Hematopoietic multipotent progenitor cell (in vitro differentiated cells): ENCODE results near the genes MED26, TMEM38A, COLGALT1 and CCDC124.

GRCh38 chr19:16531566-16531805 is 10.8 kb downstream of the CHERP start:
- CAGE, long polyA plus RNA, result no peak

GRCh38 chr19:16569580-16570526 is 2.4 kb downstream of the SLC35E1 start:
- CAGE, long polyA plus RNA, result no peak

- CAGE, long polyA plus RNA, result no peak
Measured at GRCh38 chr19:16581988-16582680, 9.9 kb upstream of the SLC35E1 start.

DNA sequence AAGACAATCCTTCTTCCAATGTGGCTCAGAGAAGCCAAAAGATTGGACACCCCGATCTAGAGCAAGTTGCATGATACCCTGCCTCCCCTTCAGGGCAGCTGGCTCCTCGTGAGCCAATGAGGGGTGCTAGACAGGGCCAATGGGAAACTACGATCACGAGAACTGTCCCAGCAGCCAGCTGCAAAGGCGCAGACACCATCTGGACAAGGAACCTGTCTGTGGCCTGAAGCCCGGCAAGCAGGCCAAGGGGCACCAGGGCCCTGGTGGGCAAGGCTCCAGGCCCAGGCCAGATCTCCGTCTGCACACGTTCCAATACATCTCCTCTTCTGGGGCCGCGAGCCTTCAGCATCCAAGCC is 20.2 kb downstream of the MED26 start:
- CAGE, long polyA plus RNA, result no peak

GRCh38 chr19:16627615-16628320 is at the start of gene MED26:
MED26 (minus strand) TSS chr19:16628204.
- CAGE, long polyA plus RNA, result no peak

DNA sequence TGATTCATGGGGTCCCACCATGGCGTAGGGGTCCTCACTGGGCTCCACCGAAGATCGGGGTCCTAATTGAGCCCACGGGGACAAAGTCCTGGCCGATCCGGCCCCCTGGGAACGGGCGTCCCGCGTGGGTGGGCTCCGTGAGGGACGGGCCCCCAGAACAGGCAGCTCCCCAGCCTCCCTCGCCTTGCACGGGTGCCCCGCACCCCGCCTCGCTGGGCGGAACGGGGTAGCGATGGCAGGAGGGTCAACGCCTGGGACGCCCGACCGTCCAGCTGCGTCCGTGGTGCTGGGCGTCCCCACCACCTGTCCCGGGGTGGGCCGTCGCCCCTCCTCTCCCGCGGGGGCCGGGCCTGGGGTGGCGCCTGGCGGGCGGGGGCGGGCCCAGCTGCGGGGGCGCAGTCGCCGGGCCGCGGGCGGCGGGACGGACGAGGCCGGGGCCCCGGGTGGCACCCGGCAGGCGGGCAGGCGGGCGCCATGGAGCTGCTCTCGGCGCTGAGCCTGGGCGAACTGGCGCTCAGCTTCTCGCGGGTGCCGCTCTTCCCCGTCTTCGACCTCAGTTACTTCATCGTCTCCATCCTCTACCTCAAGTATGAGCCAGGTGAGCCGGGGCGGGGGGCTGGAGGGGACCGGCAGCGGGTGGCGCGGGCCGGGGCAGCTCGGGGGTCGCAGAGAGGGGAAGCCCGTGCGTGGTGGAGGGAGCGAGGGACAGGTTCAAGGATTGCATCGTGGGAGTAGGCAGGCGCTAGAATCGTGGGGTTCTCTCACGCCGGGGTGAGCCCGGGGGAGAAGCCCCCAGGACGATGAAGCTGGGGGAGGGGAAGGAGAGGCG is at the start of gene TMEM38A:
Gene TMEM38A (plus strand): TSS at position 396 of the 829 bp plus-strand sequence.
- CAGE, long polyA plus RNA, result no peak

GRCh38 chr19:16895787-16896753 is 7.3 kb downstream of the F2RL3 start:
- CAGE, long polyA plus RNA, result no peak

DNA sequence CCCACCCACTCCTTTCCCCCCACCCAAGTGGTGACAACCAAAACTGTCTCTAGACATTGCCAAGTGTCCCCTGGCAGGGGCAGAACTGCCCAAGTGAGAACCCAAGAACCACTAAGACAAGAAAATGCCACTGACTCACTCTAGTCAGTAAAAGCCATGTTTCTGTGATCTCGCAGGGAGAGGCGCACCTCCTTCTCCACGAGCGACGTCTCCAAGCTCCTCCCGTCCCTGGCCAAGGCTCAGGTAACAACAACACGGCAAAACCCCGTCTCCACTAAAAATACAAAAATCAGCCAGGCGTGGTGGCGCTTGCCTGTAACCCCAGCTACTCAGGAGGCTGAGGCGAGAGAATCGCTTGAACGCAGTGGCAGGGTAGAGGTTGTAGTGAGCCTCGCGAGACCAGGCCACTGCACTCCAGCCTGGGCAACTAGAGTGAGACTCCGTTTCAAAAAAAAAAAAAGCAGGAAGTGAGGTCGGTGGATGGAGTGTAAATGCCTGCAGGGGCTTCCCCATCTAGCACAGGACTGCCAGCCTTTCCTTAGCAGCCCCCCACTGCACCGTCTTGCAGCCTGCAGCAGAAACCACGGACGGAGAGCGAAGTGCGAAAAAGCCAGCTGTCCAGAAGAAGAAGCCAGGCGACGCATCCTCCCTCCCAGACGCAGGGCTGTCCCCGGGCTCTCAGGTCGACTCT is 17.4 kb upstream of the USE1 start:
- CAGE, long polyA plus RNA, result no peak

DNA sequence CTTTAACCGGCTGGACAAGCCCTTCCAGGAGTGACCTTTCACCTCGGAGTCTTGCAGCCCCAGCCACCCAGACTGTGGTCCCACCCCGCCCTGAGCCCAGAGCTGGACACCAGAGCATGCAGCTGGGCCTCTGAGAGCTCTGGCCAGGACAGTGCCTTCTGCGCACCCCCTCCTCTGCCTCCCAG is 1.1 kb upstream of the NR2F6 start:
- CAGE, long polyA plus RNA, result no peak

DNA sequence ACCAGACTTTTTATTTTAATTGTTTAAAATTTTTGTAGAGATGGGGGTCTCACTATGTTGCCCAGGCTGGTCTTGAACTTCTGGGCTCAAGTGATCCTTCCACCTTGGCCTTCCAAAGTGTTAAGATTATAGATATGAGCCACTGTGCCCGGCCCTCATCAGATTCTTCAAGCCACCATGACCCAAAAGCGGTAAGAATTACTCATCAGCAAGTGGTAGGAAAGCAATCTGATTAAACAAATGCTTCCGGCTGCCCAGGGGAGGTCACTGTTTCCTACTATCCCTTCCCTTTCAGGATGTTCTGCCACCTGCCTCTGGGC is 7.1 kb downstream of the ABHD8 start:
- CAGE, long polyA plus RNA, result no peak

DNA sequence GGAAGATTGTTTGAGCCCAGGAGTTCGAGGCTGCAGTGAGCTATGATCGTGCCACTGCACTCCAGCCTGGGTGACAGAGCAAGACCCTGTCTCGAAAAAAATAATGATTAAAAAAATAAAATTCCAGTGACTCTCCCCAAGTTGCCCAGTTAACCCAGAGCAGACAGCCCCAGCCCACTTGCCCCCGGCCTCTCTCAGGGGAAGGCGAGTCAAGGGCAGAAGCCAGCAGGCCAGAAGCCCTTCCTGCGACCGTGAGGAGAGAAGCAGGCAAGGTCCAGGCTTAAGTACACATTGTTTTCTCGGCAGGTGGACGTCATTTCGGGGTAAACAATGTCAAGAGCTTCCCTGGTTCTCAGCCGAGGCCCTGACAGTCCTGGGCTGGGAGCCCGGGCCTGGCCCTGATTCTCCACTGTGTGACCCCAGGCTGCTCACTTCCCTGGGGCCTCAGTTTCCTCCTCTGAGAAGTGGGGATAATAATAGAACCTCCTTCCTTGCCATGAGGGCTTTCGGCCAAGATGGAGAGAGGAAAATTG is 19.5 kb downstream of the PLVAP start:
- CAGE, long polyA plus RNA, result no peak

DNA sequence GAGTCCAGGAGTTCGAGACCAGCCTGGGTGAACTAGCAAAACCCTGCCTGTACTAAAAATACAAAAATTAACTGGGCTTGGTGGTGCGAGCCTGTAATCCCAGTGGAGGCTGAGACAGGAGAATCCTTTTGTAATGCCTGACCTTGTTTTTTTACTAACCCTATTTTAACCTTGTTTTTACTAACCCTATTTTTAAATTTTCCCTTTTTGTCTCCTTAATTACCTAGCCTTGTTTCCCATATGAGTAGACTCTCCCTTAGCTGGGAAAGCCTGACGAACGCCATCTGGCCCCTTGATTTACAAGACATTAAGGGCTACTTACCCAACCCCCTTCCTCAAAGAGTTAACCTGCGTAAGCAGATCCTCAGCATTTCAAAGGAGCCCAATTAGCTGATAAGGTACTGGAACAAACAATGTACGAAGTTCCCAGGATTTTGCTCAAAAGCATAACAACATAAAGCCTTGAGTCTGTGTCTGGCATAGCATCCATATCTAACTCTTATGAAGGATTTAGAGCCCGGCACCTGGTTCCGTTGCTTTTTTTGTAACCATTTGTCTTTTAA is 4.8 kb upstream of the MVB12A start:
- CAGE, long polyA plus RNA, result no peak

DNA sequence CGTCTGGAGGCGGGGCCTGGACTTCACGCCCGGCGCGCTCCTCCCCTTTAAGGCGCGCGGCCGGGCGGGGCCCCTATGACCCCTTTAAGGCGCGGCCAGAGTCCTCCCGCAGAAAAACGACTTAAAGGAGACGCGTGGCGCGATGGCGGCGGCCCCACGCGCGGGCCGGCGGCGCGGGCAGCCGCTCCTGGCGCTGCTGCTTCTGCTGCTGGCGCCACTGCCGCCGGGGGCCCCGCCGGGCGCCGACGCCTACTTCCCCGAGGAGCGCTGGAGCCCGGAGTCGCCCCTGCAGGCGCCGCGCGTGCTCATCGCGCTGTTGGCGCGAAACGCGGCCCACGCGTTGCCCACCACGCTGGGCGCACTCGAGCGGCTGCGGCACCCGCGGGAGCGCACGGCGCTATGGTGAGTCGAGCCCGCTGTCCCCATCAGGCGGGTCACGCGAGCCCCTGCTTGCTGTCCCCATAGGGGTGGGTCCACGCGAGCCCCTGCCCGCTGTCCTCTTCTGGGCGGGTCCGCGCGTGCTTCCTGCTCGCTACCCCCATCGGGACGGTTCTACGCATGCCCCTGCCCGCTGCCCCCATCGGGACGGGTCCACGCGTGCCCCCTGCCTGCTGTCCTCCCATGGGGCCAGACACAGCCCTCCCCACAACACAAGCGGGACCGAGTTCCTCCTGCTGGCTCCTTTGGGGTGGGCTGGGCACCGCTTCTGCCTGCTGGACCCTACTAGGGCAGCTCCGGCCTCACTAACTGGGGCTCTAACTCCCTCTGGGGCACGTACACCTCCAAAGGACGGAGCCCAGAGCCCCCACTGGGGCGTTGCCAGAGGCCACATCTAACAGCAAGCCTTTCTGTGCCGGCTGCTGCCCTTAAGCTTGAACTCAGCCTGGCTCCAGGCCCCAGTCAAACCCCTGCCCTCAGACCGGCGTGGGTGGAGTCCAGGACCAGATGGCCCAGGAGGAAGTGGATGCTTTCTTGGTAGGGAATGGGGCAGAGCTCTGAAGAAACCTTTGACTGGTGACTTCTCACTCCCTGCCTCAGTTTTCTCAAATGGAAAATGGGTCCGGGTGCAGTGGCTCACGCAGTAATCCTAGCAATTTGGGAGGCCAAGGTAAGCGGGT is at the start of gene COLGALT1:
Gene COLGALT1 (plus strand): TSS at position 78 of the 1,118 bp plus-strand sequence.
- CAGE, long polyA plus RNA, result no peak

DNA sequence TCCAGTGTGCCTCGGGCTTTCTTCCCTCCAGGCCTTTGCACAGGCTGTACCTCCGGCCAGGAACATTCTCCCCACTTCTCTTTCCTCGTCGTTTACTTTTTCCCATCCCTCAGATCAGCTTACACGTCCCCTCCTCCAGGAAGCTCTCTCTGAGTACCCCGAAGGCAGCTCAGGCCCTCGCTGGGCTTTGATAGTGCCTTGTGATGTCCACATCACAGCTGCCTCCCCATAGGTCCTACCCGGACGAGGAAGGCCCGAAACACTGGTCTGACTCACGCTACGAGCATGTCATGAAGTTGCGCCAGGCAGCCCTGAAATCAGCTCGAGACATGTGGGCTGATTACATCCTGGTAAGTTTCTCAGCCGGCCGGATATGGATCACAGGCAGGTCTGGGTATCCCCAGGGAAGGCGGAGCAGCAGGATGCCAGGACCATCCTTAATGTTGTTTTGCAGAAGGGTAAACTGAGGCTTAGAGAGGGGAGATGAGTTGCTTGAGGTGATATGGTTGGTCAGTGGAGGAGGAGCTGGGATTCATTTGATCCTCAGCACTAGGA is 4.7 kb downstream of the COLGALT1 start:
- CAGE, long polyA plus RNA, result no peak

GRCh38 chr19:17721851-17722117 is 2.5 kb downstream of the MAP1S start:
- CAGE, long polyA plus RNA, result no peak

GRCh38 chr19:17830013-17830894 is 8.9 kb upstream of the INSL3 start:
- CAGE, long polyA plus RNA, result no peak

- CAGE, long polyA plus RNA, result no peak
Measured at GRCh38 chr19:17864550-17864952, 4.8 kb downstream of the RPL18A start.

GRCh38 chr19:17931718-17932268 is 1.0 kb upstream of the CCDC124 start:
- CAGE, long polyA plus RNA, result no peak

GRCh38 chr19:17932793-17933477 is at the start of gene CCDC124:
CCDC124 (plus strand) TSS chr19:17933015.
- CAGE, long polyA plus RNA, result no peak

GRCh38 chr19:17933478-17934157 is 803 bp downstream of the CCDC124 start:
- CAGE, long polyA plus RNA, result no peak